ENCODE results near the gene GRK3.

DNA sequence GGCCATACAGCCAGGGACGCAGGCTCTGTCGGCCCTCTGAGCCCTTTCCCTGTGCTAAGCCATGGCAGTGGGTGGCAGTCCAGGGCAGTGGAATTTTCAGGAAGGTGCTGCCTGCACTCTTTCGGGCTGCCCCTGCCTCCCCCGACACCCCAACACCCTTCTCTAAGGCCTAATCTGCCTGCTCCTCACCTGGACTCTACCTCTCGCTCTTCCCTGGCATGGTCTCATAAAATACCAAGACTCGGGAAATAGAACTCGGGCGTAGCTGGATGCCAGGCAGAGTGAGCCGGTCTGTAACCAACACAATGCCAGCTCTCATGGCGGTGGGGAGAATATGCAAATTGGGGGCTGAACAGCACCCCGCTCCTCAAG, 49.3 kb upstream of the CRYBB3 start:
- PRO-cap, 6 experiments: no peak in any of the 6 experiments
- RAMPAGE, long total RNA, 2 experiments: no peak in any of the 2 experiments
- RRBS: no CpG with 5 or more reads among the region's 11 CpGs

- PRO-cap, 6 experiments: no peak in any of the 6 experiments
- RAMPAGE, long total RNA, 2 experiments: no peak in any of the 2 experiments
- RRBS: no CpG with 5 or more reads among the region's 9 CpGs
Observed at GRCh38 chr22:25183900-25184322, 15.7 kb upstream of the CRYBB3 start.

GRCh38 chr22:25447692-25448369, 116.6 kb upstream of the GRK3 start:
- PRO-cap, 6 experiments: peak in 6 of 6 experiments; most common plus-strand start chr22:25448105 (in 6)
- RAMPAGE, long total RNA, 2 experiments: start-site peak on the plus strand in 1 of 2 experiments, at chr22:25448098-25448106 at its widest, 73 reads per replicate
- RRBS: no CpG with 5 or more reads among the region's 30 CpGs

GRCh38 chr22:25564252-25565347, at the start of gene GRK3:
Gene GRK3, plus strand, starts transcription at chr22:25564675.
- PRO-cap, 6 experiments: peak in 6 of 6 experiments; most common plus-strand start chr22:25564675 (in 5); most common minus-strand start chr22:25564569 (in 4)
- RAMPAGE, long total RNA, 2 experiments: no peak in any of the 2 experiments
- RRBS: 2% methylated on average over 56 of the region's 121 CpGs

DNA sequence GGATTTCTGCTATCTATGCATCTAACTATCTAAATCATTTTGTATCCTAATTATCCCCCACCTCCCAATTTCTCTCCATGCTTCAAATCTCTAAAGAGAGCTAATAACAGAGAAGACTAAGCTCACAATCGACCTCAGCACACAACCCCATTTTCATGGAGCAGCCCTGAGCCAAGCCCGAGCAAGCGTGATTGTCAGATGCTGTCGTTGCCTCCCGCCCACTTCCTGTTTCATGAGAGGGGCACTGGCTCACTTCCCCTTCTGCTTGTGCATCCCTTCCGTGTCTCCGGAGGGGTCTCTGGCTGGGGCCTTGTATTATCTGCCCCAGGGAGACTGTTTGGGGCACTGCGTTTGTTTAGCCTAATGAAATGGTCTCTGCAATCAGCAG, 181.4 kb upstream of the SEZ6L start:
- PRO-cap, 6 experiments: no peak in any of the 6 experiments
- RAMPAGE, long total RNA, 2 experiments: no peak in any of the 2 experiments
- RRBS: no CpG with 5 or more reads among the region's 8 CpGs

- PRO-cap, 6 experiments: no peak in any of the 6 experiments
- RAMPAGE, long total RNA, 2 experiments: no peak in any of the 2 experiments
- RRBS: no CpG with 5 or more reads among the region's 6 CpGs
Observed at GRCh38 chr22:26492288-26493010, 8.8 kb downstream of the SRRD start.

- PRO-cap, 6 experiments: no peak in any of the 6 experiments
- RAMPAGE, long total RNA, 2 experiments: no peak in any of the 2 experiments
- RRBS: no CpG with 5 or more reads among the region's 7 CpGs
Observed at GRCh38 chr22:26522161-26522855, 10.0 kb upstream of the TFIP11 start.

- PRO-cap, 6 experiments: no peak in any of the 6 experiments
- RAMPAGE, long total RNA, 2 experiments: no peak in any of the 2 experiments
- RRBS: no CpG with 5 or more reads among the region's 16 CpGs
Observed at GRCh38 chr22:26534871-26535861, 22.9 kb upstream of the TFIP11 start.

- PRO-cap, 6 experiments: no peak in any of the 6 experiments
- RAMPAGE, long total RNA, 2 experiments: no peak in any of the 2 experiments
- RRBS: no CpG with 5 or more reads among the region's 11 CpGs
Observed at GRCh38 chr22:26552895-26553411, 37.0 kb downstream of the TPST2 start.

- PRO-cap, 6 experiments: no peak in any of the 6 experiments
- RAMPAGE, long total RNA, 2 experiments: no peak in any of the 2 experiments
- RRBS: no CpG with 5 or more reads among the region's 16 CpGs
Observed at GRCh38 chr22:26559769-26560579, 30.0 kb downstream of the TPST2 start.

- PRO-cap, 6 experiments: no peak in any of the 6 experiments
- RAMPAGE, long total RNA, 2 experiments: no peak in any of the 2 experiments
- RRBS: no CpG with 5 or more reads among the region's 3 CpGs
Observed at GRCh38 chr22:26588014-26588712, 1.8 kb downstream of the TPST2 start.

DNA sequence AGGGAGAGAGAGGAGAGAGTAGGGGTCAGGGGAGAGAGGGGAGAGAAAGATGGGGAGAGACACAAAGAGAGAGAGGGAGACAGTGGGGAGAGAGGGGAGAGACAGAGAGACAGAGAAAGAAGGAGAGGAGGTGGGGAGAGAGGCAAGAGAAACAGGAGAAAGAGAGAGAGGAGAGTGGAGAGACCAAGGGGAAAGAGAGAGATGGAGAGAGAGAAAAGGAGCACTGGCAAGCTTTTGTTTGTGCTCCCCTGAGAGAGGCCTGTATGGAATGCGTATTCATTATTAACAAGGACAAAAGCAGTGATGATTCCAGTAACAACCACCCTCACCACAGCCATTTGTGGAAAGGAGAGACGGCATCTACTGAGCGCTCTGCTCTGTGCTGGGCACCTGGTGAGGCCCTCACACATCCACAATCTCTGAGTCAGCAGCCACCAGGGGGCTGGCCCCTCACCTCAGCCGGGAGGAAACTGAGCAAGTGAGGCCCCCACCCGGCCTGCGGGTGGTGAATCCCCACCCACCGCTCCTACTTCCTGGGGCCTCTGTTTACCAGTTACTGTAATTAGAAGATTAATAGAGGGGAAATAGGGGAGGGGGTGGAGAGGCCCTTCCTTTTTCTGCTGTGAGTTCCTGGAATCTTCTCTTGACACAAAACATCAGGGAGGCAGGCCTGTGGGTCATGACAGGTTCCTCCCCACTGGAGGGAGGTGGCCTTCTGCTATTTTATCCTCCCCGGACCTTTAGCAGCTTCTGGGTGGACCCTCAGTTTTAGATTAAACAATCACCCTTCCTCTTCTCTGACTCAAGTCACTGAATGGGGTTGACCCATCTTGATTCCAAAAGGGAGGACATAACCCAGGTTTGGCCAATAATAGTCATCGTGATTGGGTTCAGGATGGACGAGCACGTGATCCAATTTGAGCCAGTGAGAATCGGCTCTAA, 21.1 kb downstream of the CRYBA4 start:
- PRO-cap, 6 experiments: peak in 4 of 6 experiments; most common plus-strand start position 338 of the sequence (in 1); most common minus-strand start position 421 of the sequence (in 4)
- RAMPAGE, long total RNA, 2 experiments: no peak in any of the 2 experiments
- RRBS: no CpG with 5 or more reads among the region's 12 CpGs

DNA sequence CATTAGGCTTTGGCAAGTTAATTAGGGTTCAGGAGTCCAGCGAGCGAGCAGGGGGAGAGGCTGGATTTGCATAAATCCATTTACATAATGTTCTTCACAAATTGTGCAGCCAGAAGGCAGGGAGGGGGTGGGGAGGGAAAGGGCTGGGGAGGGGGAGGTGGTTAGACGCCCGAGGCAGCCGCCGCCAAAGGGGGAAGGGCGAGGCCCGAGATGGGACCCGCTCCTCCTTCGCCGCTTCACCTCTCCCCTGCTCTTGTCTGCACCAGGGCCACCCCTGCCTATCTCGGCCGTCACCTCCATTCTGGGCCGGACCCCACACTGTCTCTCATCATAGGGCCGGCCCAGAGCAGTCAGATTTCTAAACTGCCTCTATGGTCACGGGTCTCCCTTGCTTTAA, 281.7 kb downstream of the CRYBA4 start:
- PRO-cap, 6 experiments: no peak in any of the 6 experiments
- RAMPAGE, long total RNA, 2 experiments: no peak in any of the 2 experiments
- RRBS: 5% methylated on average over 2 of the region's 16 CpGs

- PRO-cap, 6 experiments: no peak in any of the 6 experiments
- RAMPAGE, long total RNA, 2 experiments: no peak in any of the 2 experiments
- RRBS: no CpG with 5 or more reads among the region's 24 CpGs
Observed at GRCh38 chr22:27108419-27109294, 486.9 kb downstream of the CRYBA4 start.

DNA sequence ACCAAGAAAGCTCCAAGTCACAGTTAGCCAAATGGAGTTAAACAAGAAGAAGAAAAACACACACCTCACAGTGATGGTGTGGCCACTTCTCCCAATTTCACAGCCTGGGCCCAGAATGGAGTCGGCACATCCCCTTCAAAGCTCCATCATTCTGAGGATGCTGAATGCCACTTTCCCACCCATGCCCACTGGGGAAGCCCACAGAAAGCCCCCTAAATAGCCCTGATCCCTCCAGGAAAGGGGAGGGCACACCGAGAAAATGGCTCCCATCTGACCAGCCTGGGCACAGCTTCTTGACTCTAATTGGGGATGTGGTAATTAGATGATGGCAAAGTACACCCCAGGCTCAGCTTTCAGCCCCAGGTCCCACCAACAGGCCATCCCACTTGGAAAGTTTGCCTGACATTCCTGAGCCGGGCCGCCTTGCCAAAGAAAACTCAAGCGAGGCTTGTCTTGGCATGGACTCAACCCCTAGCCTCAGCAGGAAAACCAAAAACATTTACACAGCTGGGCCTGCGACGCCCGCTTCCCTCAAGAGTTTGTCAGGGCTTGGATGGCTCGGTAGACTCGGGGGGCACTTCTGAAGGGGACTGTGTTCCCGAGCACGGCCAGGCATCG, 381.0 kb downstream of the MN1 start:
- PRO-cap, 6 experiments: no peak in any of the 6 experiments
- RAMPAGE, long total RNA, 2 experiments: no peak in any of the 2 experiments
- RRBS: no CpG with 5 or more reads among the region's 13 CpGs

GRCh38 chr22:27488751-27489565, 312.6 kb downstream of the MN1 start:
- PRO-cap, 6 experiments: no peak in any of the 6 experiments
- RAMPAGE, long total RNA, 2 experiments: no peak in any of the 2 experiments
- RRBS: no CpG with 5 or more reads among the region's 13 CpGs

DNA sequence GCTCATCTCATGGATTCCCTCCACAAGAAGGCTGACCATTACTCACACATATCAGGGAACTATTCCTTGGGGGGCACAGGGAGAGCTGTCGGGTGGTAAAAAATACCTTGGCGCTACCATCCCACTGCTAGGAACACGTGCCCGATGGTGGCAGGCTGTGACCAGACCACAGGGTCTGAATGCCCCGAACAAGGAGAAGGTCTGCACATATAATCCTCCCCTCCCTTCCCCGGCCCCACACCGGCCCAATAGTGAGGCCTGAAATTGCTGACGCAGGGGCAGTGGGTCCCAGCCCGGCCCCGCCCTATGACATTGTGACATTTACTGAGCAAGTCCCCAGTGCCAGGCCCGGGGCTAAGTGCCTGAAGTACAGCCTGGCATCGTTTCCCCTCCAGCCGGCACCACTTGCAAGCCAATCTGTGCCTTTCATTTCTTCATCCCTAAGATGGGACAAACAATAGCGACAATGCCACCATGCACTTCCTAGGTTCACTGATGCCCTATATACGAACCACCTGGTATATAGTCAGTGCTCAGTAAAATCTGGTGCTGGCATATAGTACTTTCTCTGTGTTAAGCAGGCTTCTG, 19.4 kb downstream of the MN1 start:
- PRO-cap, 6 experiments: peak in 6 of 6 experiments; most common plus-strand start position 345 of the sequence (in 1); most common minus-strand start position 181 of the sequence (in 6)
- RAMPAGE, long total RNA, 2 experiments: no peak in any of the 2 experiments
- RRBS: 22% methylated on average over 6 of the region's 15 CpGs

- PRO-cap, 6 experiments: peak in 2 of 6 experiments; most common plus-strand start chr22:27790979 (in 2); most common minus-strand start chr22:27790841 (in 1)
- RAMPAGE, long total RNA, 2 experiments: no peak in any of the 2 experiments
- RRBS: no CpG with 5 or more reads among the region's 22 CpGs
Observed at GRCh38 chr22:27790580-27791238, 10.8 kb downstream of the MN1 start.

DNA sequence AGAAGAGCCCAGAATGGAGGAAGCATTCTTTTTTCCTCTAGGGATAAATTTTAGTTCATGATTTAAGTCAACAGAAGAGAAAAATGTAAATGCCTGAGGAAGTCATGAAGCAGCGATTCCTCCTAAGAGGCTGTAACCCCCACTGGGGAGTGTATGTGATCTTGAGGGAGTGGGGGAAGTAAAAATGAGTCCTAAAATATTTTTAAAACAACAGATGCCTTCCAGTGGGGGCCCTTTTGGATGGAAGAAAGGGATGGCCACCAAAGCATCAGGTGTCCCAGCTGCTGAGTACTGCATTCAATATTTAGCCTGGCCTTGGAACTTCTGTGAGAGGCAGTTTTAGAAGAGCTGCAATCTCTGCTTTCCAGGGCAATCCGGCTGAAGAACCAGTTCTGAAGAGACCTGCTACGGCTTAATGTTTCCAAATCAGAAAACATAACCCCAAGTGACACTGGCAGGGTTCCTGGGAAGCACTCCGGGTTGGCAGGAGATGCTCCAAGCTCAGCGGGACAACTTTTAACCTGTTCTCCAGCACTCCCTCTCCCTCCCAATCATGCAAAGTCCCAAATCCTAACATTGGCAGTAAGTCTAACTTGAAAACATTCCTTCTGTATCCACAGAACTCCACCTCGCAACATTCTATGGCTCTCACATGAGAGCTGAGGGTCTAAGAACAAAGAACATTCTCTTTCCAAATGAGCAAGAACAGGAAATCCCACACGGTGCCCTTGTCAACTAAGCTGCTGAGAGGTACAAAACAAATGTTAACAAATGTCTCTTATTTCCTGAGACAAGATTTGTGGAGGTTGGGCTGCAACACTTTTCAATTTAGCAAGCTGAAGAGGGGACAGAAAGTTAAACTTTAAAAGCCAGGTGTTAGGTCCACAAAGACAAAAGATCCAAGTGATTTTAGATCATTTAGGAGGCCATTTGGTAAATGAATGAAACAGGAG, 48.4 kb upstream of the MN1 start:
- PRO-cap, 6 experiments: no peak in any of the 6 experiments
- RAMPAGE, long total RNA, 2 experiments: no peak in any of the 2 experiments
- RRBS: 3% methylated on average over 3 of the region's 7 CpGs

DNA sequence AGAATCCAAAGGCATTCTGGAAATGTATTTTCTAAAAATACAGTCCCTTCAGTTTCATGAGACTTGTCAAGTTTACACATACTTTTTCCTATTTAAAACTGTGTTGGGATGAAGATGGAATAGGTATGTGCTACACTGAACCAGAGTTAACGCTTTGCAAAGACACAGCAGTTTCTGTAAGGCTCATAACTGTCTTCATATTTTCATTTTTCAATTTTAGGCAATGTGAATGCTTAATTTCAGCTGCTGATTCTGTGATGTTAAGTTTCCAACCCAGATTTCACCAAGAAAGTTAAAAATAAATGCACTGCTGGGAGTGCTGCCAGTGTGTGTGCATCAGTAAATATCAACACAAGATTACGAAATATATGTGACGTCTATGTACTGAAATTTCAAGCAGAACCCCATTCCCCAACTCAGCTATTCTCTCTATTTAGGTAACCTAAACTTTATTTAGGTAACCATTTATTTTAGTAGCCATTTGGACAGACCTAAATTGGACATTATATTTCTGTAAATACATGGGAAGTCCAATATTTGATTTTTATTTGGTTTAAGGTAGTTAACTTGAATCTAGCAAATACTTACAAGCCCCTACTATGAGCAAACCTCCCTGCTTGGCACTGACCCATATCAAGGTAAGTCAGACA, 52.4 kb downstream of the PITPNB start:
- PRO-cap, 6 experiments: no peak in any of the 6 experiments
- RAMPAGE, long total RNA, 2 experiments: no peak in any of the 2 experiments
- RRBS: no CpG with 5 or more reads among the region's 3 CpGs